ENCODE results near the gene NR3C1.

DNA sequence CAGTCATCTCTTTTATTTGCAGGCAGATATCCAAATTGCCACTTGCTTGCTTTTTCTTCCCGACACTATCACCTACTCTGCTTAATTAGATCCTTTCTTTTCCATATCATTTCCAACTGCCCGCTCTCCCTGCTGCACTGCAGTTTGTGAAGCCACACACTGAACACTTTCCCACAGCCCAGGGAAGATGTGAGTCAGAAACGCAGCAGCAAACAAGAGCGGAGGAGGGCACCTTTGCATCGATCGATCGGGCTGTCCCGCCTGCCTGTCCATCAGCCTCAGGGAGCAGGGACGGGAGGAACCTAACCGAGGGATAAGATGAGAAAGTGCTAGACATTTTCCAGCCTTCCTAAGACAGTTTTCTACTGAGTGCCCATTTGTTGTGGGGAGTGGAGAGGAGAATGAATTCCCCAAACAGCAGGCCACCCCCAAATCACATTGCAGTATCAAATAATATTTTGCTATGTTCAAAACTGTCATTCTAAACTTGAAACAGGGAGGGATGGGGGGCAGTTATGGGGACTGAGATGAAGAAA is 36.0 kb upstream of the SPRY4 start:
- RRBS = no CpG with 5 or more reads among the region's 10 CpGs

DNA sequence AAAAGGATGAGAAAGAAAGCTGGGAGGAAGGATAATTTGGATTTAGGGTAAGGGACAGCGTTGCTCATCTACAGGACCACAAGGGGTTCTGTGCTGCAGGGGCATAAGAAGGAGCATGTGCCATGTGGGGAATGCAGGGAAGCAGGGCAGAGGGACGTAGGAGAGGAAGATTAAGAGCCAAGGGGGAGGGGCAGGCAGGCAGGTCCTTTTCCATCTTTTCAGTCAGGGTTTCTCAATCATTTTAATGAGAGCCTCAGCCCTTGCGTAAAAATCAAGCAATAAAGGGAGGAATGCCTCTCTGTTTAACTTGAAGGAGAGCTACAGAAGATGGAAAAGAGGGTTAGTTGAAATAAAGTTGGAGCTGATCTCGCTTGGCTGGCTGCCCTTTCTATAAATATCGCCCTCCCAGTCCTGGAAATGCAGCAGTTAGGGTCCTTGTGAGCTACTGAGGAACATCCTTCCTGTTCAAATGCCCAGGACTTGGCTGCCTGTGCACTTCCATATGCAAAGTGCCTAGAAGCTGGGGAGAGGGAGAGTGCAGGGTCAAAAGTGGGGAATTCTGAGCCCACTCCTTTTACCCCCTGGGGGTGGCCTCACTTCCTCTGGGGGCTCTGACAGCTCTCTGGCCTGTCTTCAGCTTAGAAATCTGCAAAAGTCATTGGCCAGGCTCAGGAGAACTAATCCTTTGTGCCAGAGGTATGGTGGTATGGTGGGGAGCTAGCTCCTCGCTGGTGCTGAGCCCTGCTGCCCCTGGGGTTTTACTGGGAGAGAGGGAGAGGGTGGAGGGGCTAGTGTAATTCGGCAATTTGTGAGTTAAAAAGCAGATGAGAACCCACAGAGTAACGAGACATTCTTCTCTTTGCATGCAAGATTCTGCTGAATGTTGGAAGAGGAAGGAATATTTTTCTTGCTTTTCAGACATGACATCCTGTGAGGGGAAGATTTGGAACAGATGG is 65.2 kb upstream of the SPRY4 start:
- RRBS = no CpG with 5 or more reads among the region's 8 CpGs

GRCh38 chr5:142432122-142432747 is 107.4 kb upstream of the SPRY4 start:
- RRBS = no CpG with 5 or more reads among the region's 12 CpGs

DNA sequence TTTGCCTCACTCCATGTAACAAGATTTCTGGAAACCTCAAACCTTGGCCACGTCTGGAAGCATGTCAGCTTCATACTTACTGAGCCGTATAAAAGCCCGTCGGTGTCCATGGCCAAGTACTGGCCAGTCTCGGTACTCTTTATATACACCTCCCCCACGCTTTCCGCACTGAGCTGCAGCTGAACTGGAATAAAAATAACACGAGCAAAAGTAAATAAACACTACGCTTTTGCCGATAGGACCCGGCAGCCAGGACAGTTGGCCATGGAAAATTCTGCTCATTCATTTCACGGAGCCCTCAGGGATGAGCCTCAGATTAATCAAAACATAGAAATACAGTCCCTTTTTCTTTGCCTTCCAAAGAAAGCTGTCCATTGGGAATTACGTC is 85.3 kb downstream of the FGF1 start:
- RRBS = no CpG with 5 or more reads among the region's 13 CpGs

DNA sequence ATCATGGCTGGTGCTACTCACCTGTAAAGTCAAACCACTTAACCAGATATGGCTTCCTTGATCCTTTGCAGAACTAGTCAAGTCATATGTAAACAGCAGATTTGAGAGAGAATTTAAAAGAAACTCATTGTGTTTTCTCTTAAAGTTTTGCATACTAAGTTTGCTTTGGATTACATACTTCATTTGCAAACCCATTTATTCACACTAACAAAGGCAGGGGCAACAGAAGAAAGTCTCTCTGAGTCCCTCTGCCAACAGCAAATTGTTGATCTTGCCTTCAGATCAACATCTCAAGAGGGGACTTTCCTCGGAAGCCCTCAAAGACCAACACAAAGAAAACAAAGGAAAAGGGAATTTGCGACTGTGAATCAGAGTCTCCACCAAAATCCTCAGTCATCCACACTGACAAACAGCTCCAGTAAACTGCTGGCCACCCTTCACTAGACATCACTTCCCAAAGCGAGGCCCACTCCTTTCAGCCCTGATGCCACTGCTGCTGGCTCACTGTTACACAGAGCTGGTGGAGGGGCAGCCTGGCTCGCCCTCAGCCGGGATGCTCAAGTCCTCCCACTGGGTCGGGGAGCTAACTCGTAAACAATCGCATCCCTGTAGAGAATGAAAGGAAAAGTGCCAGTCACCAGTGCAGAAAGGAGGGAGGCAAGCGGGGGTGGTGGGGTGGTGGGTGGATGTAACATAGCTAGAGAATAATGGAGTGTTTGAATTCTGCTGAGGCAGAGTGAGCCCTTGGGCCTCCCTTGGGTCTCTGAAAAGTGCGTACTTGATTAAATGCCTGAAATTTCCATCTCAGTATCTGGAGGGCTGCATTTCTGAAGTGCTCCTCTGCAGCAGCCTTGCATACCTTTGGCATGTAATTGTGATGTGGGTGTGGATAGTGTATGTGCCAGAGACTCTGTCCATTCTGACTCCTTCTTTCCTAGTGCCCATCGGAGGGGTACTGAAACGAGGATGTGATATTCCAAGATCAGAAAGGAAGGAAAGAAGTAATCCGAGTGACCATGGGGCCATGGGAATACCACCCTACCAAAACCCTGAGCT is 1.3 kb downstream of the FGF1 start:
- RRBS = no CpG with 5 or more reads among the region's 13 CpGs

GRCh38 chr5:142820740-142821091 is 50.5 kb downstream of the ARHGAP26 start:
- RRBS = no CpG with 5 or more reads among the region's 4 CpGs

DNA sequence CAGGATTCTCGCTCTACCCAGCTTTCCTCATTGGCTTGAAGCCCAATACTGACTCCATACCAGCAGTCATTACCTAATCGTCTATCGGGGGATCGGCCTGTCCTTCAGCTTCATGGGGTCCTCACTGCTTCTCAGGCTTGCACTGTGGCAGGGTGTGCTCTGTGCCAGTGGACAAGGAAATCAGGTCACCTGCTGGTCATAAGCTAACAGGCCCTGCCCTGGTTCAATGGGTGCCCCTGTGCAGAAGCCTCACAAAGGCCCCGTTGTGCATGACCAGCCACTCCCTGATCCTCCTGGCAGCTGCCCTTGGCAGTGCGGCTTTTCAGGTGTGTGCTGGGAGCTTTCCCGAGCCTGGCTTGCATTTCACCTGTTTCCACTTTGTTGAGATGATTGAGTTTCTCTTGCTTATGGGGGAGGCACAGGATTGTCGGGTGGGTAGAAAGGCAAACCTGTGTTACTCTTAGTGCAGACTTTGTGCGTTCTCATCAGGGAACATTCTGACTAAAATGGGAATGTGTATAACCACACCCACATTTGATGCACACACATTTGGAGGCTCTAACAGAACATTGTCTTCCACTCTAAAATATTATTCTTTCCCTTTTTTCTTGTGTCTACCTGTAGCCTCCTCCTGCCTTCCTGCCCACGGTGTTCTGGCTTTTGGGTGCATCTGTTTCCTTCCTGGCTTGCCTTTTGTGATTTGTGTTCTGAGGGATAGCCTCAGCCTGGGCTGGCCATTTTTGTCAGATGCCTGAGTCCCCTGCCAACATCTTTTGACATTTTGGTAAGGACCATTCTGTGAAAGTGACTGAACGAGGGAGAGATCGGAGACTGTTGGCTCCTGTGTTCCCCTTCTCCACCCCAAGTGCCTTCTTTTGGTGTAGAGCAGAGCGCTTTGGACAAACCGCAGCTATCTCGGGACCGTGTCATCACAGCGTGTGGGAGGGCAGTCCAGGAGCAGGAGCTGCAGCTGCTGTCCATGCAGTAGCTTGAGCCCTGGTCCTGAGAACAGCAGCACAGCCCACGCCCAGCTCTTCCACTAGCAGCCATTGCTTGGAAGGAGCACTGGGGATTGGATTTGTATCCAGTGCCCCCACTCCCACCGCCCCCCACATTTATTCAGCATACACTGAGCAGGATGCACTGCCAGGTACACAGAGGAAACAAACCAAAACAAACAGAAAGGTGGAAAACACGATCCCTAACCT is 101.3 kb downstream of the ARHGAP26 start:
- RRBS = no CpG with 5 or more reads among the region's 20 CpGs

GRCh38 chr5:142969572-142970066 is 199.4 kb downstream of the ARHGAP26 start:
- RRBS = no CpG with 5 or more reads among the region's 3 CpGs

DNA sequence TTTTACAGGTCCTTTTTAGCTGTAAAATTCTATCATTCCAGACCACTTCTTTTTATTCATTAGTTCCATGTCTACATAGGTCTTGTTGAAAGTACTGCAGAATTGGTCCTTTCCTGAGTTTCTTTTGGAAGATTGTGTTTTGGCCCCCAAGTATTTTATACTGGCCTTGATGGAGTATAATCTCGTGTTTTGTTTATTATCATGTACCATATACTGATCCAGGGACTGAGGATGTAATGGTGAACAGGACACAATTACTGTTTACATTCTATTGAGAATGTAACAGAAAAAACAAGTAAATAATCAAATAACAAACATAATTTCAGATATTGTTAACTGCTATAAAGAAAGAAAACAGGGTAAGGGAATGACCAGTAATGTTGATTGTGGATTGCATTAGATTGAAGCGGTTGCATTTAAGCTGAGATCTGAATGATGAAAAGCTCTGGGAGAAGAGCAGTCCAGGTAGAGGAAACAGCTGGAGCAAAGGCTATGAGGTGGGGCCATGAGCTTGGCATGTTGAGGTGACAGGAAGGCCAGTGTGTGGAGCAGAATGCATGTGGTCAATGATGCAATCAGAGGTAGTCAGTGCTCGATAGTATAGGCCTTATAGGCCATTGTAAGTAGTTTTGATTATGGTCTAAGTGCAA is 270.2 kb downstream of the ARHGAP26 start:
- RRBS = no CpG with 5 or more reads among the region's 3 CpGs

DNA sequence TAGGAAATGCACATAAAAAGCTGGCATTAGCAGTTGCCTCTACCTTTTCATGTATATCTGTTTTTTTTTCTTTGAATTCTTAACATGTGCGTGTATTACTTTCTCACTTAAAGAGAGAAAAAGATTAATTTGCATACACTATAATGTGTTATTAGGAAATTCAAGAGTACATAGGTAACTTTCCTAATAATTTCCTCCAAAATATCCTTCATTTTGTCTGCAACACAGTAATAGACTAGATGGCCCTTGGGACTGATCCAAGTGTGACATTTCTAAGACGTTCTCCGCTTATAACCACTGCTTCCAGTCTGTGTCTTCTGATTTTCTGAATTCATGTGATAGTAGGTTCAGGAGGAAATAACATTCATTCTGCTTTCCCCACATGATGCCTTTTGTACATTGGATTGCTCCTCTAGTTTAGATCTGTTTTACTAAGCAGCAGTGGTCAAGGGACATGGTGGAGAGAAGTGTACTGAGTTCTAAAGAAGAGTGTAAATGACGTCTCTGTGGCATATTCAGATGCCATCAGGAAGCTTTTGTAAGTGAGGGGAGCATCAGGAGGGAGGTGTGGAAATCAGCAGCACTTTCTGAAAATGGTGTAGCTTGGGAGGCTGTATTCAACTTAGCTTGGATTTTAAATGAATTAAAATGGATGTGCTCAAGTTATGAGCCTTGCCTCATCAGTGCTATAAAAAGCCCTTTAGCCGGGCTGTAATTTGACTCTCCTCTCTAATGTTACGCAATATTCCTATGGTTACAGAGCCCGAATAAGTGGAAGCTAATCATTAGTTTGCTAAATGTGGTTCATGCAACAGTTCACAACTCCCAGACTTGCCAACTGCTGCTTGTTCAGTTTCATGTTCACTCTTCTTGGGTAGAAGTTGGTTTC is 281.1 kb downstream of the ARHGAP26 start:
- RRBS = no CpG with 5 or more reads among the region's 7 CpGs

DNA sequence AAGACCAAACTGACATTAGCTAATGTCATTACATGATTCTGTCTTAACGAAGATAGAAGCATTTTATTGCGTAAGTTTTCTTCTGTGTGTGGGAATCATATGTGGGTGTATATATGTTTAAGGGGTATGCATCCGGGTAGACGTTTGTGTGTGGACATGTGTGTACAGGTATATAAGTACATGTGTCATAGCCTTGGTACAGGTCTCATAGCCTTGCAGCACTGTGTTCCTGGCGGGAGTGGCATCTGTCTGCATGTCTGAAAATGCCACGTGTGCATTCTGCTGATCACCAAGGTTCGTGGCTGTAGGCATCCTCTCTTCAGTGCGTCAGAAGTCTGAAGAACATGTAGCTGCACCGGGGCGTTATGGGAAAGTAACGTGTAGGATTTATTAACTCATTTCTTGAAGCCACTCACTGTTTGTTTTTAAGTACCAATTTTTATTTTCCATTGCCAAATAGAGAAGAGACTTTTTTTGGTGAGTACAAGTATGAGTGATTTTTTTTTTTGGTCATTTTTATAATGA is 298.0 kb downstream of the NR3C1 start:
- RRBS = no CpG with 5 or more reads among the region's 11 CpGs

GRCh38 chr5:143118918-143119818 is 284.3 kb downstream of the NR3C1 start:
- RRBS = no CpG with 5 or more reads among the region's 5 CpGs

DNA sequence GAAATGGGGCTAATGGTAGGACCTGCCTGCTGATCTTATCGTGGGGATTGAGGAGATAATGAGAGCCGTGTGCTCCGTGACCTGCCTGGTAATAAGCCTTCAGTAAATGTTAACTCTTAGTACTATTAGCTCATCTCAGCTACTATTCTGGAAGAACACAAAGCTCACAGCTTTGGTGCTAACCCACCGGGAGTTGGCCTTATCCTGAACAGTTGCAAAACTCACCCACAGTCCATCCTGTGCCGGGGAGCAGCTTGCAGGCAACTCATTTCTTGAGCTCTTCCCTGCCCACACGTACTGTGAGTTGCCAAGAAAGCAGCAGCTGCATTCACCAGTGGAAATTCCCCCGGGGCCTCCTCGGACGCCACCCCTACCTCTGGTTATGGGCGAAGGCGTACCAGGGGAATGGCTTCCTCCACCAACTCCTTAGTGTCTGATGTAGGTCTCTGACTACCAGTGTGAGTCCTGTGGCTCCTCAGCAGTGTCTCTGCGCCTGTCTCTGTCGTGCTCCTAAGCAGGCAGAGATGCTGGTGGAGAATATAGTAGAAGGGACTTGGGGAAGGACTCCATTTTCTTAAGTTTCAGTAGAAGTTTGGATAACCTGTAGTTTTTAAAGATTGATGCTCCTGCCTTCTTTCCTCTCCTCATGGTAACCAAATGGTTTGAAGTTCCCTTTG is 220.0 kb downstream of the NR3C1 start:
- RRBS = 33% methylated on average over 1 of the region's 13 CpGs

- RRBS = no CpG with 5 or more reads among the region's 21 CpGs
Observed at GRCh38 chr5:143229515-143230848, 173.5 kb downstream of the NR3C1 start.

GRCh38 chr5:143313918-143314540 is 89.5 kb downstream of the NR3C1 start:
- RRBS = no CpG with 5 or more reads among the region's 1 CpG

DNA sequence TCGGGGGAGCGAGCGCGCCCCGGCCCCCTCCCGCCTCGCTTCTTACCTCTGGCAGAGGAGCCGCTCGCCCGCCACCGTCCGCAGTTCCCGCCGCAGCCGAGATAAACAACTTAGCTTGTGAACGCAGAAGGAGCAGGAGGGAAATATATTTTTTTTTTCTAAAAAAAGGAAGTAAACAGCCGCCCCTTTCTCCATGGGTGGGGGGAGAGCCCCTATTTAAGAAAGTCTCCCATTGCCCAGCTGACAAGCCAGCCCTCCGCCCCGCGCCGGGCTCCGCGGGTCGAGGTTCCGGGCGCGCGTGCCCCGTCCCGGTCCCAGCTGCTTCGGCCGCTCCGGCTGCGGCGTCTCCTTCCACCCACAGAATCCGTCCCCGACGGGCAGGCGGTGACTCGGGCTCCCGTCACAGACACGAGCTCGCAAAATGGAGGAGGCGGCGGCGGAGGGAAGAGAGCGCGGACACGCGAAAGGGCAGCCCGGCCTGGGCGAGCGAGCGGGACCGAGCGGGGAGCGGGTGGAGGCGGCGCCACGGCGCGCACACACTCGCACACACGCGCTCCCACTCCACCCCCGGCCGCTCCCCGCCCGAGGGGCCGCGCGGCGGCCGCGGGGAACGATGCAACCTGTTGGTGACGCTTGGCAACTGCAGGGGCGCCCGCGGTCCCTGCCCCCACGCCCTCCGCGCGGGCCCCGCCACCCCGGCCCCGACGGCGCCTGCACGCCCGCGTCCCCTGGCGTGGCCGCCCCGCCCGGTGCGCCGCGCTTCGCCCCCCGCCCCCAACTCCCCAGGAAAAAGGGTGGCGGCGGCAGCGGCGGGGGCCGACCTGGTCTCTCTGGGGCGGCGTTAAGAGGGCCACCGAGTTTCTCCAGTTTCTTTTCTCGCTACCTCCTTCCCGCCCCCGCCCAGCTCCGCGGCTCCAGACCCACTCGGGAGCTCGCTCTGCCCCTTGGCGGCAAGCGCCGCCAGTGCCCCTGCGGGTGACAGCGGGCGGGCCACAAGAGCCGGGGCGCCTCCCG is at the start of gene NR3C1:
TSS of gene NR3C1 (minus strand) at position 522 of the 1,014 bp plus-strand sequence.
- RRBS = under 1% methylated on average over 19 of the region's 125 CpGs

- RRBS = no CpG with 5 or more reads among the region's 13 CpGs
Observed at GRCh38 chr5:144189524-144190487, 19.1 kb downstream of the KCTD16 start.

DNA sequence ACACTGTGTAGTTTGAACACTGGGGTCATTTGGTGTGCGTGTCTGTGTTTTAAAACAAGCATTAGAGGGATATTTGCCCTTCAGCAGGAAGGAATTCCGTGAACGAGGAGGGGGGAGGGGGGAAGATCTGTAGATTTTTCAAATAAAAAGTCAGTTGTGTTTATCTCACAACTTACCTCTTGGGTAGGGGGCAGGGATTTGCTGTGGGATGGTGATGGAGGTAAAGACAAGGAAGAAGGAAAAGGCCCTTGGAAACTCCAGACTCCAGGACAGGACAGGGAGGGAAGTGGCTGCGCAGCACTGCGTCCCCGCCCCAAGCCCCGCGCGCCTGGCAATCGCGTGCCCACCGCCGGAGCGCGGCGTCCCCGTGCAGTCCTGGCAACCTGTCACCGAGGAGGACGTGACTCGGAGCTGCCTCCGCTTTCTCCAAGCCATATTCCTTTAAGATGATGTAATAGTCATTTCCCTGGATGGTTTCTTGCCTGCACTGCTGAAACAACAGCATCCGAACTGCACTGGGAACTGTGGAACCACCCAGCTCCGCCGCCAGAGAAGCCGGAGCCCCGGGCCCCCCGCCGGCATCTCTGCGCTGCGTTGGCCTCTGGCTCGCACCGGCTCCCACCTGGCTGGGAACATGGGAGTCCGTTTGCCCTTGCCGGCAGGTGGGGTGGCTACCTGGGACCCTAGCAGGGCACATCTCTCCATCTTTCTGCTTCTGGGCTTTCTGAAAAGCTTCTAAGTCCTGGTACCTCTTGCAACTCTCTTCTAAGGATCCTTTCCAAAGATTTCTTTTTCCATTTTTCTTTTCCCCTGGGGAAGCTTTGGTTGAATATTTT is 34.4 kb downstream of the KCTD16 start:
- RRBS = no CpG with 5 or more reads among the region's 34 CpGs

GRCh38 chr5:145493134-145493634 is 342.0 kb downstream of the PRELID2 start:
- RRBS = no CpG with 5 or more reads among the region's 2 CpGs

DNA sequence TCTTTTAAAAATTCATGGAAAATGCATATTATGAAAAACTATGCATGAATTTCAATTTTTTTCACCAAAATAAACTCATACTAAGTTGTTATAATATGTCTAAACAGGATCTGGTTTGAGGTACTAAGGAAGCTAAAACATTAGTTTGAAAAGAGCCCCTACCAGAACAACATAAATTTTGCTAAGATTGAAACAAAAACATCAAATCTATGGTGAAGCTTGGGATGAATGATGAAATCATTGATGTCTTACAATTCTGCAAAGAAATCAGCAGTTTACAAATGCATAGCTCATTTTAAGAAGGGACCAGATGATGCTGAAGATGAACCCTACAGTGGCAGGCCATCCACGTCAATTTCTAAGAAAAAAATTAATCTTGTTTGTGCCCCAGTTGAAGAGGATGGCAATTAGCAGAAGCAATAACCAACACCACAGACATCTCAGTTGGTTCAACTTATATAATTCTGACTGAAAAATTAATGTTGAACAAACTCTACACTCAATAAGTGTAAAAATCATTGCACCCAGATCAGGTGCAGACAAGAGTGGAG is 80.6 kb downstream of the PRELID2 start:
- RRBS = no CpG with 5 or more reads among the region's 1 CpG

Data from skeletal muscle cell (primary cell).